Cerebellum (tissue), 5 donors: ENCODE measurements around the genes HRH2, NOP16 and CLTB.

DNA sequence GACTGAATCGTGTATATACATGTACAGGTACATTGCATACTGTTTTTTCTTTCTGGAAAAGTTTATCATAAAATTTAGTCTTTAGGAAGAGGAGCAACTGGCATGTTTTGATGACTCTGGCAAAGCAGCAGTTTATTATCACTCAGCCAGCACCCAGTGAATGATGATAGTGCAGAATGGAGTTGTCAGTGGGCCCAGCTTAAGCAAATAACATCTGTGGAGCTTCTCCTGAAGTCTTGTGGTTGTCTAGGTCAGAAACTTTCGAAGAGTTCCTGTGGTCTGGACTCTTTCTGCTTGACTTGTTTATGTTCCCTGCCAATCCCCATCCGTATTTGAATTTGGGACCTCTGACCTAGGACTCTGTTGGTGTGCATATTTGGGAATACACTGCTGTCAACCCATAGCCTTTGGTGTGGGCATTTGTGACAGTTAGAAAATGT lies 38.1 kb upstream of the C5orf47 start:
- PRO-cap, 3 experiments, result no peak in any of the 3 experiments
- RAMPAGE, long total RNA, result no peak

- PRO-cap, 3 experiments, result no peak in any of the 3 experiments
- RAMPAGE, long total RNA, result no peak
These were observed 30.8 kb upstream of the C5orf47 start for GRCh38 chr5:173957610-173959095.

DNA sequence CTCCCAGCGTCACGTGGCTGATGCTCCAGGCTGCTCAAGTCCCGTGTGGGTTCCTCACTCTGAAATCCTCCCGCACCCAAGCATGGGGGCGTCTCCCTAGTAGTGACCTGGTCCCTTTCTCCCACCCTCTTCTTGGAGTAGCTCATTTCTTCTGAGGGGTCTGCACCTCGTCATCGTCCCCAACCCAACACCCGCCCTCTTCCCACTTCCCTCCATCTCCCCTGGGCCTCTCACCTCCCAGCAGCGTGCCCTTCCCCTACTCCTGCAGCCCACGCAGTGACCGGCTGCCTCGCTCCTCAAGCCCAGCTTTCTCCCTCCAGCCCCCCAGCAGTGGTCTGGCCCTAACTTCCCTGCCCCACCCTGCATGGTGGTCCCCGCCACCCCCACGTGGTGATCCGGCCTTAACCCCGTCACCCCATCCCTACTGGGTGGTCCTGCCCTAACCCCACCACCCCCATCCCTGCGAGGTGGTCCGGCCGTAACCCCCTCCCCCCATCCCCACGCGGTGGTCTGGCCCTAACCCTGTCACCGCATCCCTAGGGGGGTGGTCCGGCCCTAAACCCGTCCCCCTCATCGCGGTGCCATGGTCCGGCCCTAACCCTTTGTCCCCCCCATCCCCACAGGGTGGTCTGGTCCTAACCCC lies 390 bp upstream of the C5orf47 start:
- PRO-cap, 3 experiments, result no peak in any of the 3 experiments
- RAMPAGE, long total RNA, result no peak

GRCh38 chr5:174167074-174167278 lies 121.5 kb downstream of the NSG2 start:
- PRO-cap, 3 experiments, result no peak in any of the 3 experiments
- RAMPAGE, long total RNA, result no peak

- PRO-cap, 3 experiments, result no peak in any of the 3 experiments
- RAMPAGE, long total RNA, result no peak
These were observed 142.9 kb downstream of the NSG2 start for GRCh38 chr5:174188310-174188876.

- PRO-cap, 3 experiments, result no peak in any of the 3 experiments
- RAMPAGE, long total RNA, result no peak
These were observed 292.7 kb downstream of the NSG2 start for GRCh38 chr5:174338153-174338619.

DNA sequence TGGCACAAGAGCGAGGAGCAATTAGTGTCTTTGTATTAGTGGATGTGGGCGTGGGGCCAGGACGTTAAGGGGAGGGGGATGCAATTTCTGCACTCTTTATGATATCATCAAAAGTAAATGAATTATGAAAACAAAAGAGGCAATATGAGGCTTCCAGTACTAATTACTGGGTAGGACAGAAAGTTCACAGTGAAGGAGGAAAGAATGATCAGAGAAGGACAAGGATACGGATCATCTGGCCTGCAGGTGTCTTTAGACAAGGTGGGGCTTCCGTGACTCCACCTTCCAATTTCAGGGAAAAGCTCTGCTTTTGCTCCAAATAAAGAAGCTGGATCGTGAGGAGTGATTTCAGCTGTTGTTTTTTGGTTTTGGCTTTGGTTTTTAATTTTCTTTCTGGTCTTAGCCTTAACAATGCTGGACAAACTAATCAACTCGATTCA lies 230.7 kb upstream of the MSX2 start:
- PRO-cap, 3 experiments, result no peak in any of the 3 experiments
- RAMPAGE, long total RNA, result no peak

DNA sequence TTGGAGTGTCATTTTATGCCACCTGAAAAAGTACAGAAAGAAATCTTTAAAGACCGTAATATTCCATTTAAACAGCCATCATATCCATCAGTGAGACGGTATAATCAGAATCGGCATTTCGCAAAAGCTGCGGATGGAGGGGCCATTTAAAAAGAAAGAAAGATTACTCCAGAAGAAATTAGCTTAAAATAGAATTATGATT lies 198.9 kb downstream of the MSX2 start:
- PRO-cap, 3 experiments, result no peak in any of the 3 experiments
- RAMPAGE, long total RNA, result no peak

DNA sequence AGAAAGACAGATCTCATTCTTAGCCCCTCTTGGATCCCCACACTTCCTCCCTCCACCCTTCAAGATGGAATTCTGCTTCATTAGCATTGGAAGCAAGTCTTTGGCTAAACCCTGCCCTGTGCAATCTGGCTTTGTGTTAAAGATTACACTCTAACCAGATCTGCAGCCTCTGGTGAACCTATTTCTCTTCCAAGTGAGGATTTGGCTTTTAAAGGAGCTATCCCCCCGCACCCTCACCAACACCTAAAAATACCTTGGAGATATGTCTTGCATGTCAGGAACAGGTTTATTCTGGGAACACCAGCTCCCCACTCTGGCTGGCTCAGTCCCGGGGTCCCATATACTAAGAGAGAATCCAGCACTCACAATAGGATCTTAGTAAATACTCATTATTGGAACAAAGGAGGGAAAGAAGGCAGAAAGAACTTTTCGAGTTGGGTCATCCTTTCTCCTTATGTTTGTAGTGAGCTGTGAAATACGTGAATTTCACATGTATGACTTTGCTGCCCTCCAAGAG lies 53.8 kb upstream of the HRH2 start:
- PRO-cap, 3 experiments, result no peak in any of the 3 experiments
- RAMPAGE, long total RNA, result no peak

DNA sequence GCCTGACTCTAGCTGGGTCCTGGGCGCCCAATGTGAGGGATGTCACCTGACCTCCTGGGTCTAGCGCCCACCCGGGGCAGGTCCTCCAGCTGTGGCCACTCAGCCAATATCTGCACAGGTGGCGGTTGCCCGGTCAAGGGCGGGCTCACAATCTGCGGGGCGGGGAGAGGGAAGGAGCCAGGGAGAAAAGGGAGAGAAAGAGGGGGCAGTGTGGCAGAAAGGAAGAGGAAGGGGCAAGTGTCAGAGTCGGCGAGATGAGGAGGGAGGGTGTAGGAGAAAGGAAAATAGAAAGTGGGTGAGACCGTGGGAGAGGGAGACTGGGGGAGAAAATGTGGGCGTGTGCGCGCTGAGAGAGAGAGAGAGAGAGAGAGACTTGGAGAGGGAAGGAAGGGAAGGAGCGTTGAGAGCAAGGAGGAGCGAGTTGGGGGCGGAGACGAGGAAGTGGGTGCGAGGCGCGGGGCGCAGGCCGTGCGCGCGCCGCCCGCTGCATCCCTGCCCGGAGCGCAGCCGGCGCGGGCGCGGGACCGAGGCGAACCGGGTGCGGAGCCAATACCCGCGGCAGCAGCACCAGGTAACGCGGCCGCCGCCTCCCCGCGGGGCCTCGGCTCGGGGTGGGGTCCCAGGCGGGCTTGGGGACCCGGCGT lies at the start of gene HRH2:
Gene HRH2, plus strand, starts transcription at position 487 of the 644 bp plus-strand sequence.
- PRO-cap, 3 experiments, result no peak in any of the 3 experiments
- RAMPAGE, long total RNA, result no peak

GRCh38 chr5:175690939-175691545 lies 33.2 kb downstream of the HRH2 start:
- PRO-cap, 3 experiments, result no peak in any of the 3 experiments
- RAMPAGE, long total RNA, result no peak

DNA sequence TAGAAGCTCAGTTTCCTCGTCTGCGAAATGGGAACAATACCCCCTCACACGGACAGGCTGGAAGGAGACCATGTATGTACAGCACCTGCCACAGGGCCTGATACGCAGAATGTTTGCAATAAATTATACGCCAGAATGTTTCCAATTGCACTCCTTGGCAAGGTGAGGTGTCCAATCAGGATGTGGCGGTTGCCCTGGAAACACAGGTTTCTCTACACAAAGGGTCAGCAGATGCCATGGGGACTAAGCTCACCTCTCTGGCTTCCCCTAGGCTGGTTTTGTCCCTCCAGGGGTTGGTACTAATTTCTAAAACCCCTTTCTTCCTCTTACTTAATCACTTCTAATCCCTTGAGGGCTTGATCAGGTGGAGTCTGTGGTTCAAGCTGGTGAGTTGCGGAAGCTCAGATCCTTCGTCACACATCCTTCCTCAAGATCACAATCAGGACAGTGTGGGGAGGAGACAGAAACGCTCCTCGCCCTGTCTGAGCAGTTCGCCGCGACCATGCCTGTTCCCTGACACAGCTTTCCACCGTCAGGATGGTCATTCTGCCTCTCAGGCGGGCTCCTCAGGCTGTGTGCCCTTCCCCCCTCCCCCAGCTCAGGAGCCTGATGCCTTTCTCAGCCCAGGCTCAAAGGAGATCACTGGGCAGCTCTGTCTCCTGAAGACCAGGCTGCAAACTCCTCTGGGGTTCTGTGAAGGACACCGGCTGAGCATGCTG lies 24.2 kb downstream of the CPLX2 start:
- PRO-cap, 3 experiments, result peak in 2 of 3 experiments; most common plus-strand start position 438 of the sequence (in 2)
- RAMPAGE, long total RNA, result no peak

DNA sequence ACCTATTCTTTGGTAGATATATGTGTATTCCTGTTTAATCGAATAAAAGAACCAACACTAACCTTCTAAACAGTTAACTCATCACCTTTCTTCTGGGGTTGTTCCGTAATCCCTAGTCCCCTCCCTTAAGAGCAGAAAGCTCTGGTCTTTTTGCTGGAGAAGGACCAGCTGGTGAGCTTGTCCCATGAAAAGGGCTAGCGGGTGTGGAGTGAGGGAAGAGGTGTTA lies 271 bp upstream of the THOC3 start:
- PRO-cap, 3 experiments, result no peak in any of the 3 experiments
- RAMPAGE, long total RNA, result no peak

DNA sequence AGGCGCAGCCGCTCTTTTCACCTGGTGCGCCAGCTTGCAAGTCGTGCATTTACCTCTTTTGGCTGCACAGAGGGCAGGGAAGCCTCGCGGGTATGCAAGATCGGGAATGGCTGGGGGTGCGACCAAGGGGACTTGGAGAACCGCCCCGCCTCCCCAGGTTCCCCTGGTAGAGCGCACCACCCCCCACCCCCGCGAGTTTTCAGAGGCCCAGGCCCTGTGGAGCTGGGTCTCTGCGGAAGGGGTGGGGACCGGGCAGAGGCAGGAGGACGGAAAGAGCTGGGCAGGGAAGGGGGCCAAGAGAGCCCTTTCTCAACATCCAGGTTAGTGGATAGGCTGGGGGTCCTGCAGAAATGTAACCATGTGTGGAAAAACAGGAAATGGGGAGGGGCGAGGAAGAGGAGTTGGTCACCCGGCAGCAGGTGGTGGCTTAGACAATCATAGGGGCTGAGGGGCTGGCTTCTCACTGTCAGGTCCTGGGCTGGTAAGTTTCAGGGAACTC lies 104.6 kb upstream of the SIMC1 start:
- PRO-cap, 3 experiments, result no peak in any of the 3 experiments
- RAMPAGE, long total RNA, result no peak

- PRO-cap, 3 experiments, result peak in 3 of 3 experiments; most common plus-strand start chr5:176361203 (in 2)
- RAMPAGE, long total RNA, result no peak
These were observed 509 bp downstream of the KIAA1191 start for GRCh38 chr5:176361095-176361415.

- PRO-cap, 3 experiments, result peak in 3 of 3 experiments; most common plus-strand start chr5:176388792 (in 3); most common minus-strand start chr5:176388598 (in 3)
- RAMPAGE, long total RNA, result start-site peak on the plus strand at chr5:176388748-176388792, 1,422 and 965 reads in 2 replicates
These were observed at the start of gene NOP16 for GRCh38 chr5:176387807-176388892. Gene NOP16 (minus strand): TSS chr5:176388598.

DNA sequence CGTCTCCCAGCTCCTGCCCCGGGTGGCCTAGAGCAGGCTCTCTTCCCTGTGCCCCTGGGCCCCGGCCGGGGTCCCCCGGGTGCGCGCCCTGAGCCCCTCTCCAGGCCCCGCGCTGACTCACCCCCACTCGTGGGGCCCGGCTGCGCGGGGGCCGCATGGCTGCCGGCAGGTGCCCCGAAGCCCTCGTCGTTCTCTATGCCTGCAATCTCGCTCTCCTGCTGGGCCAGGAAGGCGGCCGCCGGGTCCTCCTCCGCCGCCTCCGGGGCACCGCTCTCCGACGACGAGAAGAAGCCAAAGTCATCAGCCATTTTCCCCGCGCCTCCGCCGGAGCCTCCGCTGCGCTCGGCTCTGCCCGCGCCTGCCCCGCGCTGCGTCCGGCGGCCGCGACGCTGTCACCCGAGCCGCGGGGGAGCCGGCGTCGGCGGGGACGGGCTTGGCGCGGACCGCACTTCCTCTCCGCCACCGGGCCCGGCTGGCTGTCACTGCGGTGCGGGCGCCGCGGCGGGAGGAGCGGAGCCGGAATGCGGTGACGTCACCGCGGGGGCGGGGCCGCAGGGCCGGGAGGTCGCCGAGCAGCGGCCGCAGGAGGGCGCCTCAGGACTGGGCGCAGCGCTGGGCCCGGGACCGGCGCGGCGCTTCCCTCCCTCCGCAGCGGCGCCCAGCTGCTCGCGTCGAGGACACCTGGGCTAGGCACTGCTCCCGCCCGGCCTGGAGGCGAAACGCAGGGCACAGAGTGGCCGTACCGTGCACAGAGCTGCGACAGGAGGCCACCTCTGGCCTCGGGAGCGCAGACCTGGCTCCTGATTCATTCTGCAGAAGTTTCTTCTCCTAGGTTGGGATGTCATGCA lies at the start of gene CLTB:
Gene CLTB, minus strand, starts transcription at position 484 of the 848 bp plus-strand sequence.
- PRO-cap, 3 experiments, result peak in 3 of 3 experiments; most common plus-strand start position 597 of the sequence (in 2); most common minus-strand start position 484 of the sequence (in 2)
- RAMPAGE, long total RNA, result no peak

DNA sequence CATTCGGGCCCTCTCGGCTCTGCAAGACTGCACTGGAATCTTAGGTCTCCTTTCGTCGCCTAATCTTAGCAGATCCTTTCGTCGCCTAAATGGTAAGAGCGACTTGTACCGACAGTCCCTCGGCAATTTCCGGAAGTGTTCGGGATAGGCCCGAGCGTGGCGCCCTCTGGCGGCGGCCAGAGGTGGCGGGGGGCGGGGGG lies 207 bp upstream of the FAF2 start:
- PRO-cap, 3 experiments, result peak in 1 of 3 experiments; most common minus-strand start position 29 of the sequence (in 1)
- RAMPAGE, long total RNA, result no peak

DNA sequence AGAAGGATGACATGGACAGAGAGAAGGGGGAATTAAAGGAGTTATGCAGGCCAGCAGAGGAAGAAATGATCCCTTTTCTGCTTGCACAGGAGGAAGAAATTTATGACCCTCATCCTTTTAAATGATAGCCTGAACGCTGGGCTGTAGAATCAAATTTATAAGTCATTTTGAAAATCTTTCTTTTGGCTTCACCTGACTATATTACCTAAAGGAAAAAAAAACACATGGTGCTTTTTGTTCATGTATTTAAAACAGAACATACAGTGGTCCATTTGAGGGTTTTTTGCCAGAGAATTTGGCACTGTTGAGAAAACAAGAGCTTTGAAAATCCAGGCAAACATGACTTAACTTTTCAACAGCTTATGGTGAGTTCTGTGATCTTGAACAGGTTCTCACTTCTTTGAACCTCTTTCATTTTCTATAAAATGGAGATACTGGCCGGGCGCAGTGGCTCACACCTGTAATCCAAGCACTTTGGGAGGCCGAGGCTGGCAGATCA lies 5.2 kb downstream of the FAF2 start:
- PRO-cap, 3 experiments, result no peak in any of the 3 experiments
- RAMPAGE, long total RNA, result no peak

- PRO-cap, 3 experiments, result no peak in any of the 3 experiments
- RAMPAGE, long total RNA, result no peak
These were observed 29.2 kb downstream of the RNF44 start for GRCh38 chr5:176507891-176508454.